ENCODE measurements around a stretch of chr3.

DNA sequence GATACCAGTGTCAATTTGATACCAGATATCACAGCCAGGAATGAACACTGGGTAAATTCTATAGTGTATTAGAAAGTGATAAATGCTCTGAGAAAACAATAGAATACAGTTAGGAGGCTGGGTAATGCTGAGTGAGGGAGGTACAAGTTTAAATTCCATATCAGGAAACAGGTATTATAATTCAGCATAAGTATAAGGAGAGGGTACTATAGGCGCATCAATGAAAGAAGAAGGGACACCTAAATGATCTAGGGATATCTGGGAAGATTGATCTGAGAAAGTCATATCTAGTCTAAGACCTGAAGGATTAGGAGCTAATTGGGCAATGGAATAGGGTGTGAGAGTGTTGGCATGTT is 36.3 kb upstream of the THRB start:
- RRBS: no CpG with 5 or more reads among the region's 1 CpG

- RRBS: no CpG with 5 or more reads among the region's 9 CpGs
These were observed 106.8 kb upstream of the THRB start for GRCh38 chr3:24601348-24601895.

- RRBS: no CpG with 5 or more reads among the region's 9 CpGs
These were observed 315.8 kb upstream of the THRB start for GRCh38 chr3:24810301-24810998.

DNA sequence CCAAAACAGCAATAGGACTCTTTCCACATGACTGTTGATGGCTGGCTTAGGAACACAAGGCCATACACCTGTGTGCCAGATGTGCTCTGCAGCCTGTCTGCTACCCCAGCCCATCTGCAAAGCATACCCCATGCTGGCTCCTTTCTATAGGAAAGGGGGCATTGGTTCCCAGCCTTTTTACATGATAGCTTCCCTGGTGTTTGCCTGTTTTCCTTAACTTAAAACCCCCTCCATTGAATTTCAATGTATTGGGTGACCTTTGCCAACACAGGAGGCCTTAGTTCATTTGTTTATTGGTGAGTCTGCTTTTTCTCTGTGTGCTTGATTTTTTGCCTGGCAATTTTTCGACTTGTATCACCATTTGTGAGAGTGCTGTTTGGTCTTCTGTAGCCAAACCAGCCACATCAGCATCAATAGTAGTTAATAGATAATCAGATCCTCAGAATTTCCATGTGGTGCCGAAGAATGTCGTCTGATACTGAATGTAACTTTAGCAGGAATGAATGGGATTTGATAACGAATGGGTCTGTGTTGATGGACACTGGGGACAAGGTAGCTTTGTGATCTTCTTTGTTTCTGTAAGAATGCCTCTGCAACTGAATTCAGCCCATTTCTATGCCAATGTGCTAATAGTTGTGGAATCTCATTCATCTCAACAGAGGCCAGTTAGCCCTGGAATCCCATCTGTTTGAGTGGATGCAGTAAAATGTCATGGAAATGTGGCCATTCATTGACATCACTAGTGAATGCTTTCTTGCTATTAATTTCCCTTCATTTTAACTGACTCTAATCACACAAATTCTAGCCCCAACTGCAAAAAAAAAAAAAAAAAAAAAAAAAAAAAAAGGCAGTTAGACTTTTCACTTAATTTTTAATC is 272.1 kb upstream of the RARB start:
- RRBS: no CpG with 5 or more reads among the region's 4 CpGs

DNA sequence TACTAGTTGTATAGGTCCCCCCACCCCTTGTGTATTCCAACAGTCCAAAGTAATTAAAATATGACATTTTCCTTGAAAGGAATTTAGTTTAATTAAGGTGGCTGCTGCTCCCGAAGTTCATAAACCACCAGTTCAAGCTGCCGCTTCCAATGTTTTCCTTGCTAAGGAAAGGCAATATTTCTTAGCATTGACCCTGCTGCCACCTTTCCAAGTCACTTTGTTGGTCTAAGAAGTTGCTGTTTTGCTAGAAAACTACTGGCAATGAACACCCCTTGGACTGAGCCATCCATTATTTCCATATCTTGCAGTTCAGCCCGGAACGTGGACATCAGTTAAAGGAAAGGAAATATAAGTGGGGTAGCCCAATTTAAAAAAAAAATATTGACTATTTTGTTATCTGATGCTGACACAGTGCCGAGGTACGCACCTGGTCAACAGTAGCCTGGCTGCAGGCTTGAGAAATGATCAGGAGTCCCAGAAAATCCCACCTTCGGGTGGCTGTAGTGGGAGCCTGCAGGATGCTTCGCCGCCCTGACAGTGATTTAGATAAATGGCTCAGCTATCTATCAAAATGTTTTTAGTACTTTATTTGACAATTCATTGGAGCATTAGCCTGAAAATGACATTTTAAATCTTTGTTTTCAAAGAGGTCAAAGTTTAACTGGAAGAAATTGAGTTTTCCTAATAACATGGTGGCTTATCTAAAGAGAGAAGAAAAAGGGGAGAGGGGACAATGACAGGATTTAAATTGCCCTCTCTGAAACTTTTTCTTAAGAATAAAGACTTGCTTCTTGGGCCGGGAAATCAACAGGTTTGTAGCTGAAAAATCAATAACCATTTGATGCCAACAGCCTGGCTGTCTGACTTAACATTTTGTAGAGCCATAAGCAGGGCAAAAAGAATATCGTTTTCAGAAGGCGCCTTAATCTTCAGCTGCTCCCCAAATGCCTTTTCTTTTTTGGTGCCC is 1.5 kb downstream of the RARB start:
- RRBS: no CpG with 5 or more reads among the region's 12 CpGs

DNA sequence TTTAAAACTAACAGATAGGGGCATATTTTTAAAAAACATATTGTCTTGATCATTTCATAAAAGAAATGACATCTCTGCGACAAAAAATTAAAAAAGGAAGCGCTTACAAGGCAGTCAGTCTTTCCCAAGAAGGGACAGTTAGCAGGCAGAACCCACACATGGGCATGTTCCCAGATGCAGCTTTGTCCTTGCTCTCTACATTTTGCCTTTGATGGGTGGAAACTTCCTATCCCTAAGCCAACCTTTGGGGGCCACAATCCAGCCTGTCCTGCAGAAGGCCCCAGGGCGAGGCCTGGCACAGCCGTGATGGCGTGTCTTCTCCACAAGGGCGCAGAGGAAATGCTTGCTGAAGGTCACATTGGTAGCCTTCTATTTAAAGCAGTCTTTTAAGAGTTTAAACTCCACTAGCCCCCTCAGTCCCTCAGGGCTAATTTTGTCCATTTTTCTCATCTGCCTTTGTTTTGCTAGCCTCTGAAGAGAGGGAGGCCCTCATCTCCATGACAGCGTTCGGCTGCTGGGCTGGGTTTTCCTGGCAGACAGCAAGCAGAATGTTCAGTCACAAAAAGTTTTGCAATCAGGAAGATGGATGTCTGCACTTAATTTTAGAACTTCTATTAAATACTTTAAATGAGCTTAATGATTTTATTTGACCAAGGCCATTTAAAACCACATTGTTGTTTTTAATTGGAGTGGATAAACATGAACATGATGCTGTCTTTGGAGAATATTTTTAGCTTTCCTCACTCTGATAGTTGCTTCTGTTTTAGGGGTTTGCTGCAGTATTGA is 40.8 kb downstream of the RARB start:
- RRBS: no CpG with 5 or more reads among the region's 8 CpGs

GRCh38 chr3:25568450-25568989 is 96.2 kb downstream of the TOP2B start:
- RRBS: no CpG with 5 or more reads among the region's 8 CpGs

DNA sequence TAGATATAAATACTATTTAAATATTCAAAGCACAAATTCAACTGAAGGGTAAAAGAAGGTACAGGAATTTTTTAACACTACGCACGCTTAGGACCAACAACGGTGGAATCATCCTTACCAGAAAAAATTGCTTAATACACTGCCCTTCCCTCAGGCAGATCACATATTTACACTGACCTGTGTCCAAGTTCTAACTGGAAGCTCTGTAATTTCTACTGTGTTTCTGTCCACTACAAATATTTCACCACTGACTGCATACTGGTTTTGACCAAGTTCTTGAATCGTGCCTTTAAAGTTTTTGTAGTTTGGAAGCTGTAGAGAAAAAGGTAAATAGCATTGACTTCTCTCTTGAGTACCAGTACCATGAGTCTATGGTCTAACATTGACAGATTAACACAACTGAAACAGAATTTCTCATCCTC is 44.2 kb downstream of the TOP2B start:
- RRBS: no CpG with 5 or more reads among the region's 4 CpGs

DNA sequence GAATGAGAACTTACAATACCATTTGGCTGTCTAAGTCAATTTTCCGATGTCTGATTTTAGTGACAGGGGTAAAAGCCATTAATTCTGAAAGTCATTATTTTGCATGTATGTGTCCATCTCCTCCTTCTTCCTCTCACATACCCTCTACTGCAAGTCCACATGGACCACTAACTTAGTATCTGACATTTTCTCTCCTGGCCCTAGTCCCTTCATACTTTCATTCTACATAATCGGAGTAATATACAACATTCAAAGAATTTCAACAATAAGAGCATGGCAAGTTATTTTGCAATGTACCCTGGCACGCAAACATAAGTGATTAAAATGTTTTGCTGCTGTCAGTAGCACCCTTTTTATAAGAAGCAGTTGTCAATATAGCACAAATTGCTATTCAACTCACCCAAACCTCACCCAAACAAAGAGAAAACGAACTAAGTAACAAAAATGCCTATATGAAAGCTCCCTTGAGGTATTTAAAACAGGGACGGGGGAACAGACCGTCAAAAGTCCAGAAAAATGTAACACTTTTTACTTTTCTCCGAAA is 1.8 kb downstream of the TOP2B start:
- RRBS: no CpG with 5 or more reads among the region's 7 CpGs

DNA sequence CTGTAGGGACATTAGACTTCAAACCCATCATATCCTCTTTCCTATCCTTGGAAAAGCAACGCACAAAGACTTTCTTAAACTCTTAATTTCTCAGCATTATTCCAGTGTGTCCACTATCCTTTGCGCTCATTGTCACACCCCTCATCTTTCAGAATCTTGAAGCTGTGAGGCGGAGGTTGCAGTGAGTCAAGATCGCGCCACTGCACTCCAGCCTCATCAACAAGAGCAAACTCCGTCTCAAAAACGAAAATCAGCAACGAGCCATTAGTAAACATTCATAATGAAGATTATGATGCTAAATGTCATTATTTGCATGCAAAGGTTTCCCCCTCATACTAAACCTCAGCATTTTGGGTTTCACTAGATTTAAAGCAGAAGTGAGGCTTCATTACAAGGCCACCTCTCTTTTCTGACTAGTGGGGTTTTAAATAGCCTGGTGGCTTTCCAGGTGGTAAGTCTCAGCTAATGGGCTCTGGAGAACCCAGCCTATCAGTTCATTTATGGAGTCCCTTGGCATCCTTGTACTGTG is 1.7 kb downstream of the NGLY1 start:
- RRBS: no CpG with 5 or more reads among the region's 8 CpGs

- RRBS: no CpG with 5 or more reads among the region's 5 CpGs
These were observed 59.8 kb downstream of the OXSM start for GRCh38 chr3:25849629-25850175.

- RRBS: no CpG with 5 or more reads among the region's 1 CpG
These were observed 294.8 kb downstream of the OXSM start for GRCh38 chr3:26084690-26084996.

DNA sequence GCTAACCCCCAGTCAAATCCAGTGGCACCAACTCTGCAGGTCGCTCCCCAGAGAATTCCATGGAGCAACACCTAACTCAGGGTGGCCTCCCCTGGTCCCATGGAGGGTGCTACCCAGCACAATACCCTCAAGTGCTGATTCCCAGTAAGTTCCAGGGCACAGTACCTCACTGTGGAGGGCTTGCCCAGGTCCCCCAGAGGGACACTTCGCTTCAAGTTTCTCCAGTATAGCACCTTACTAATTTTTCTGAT is 231.1 kb downstream of the NEK10 start:
- RRBS: no CpG with 5 or more reads among the region's 2 CpGs

DNA sequence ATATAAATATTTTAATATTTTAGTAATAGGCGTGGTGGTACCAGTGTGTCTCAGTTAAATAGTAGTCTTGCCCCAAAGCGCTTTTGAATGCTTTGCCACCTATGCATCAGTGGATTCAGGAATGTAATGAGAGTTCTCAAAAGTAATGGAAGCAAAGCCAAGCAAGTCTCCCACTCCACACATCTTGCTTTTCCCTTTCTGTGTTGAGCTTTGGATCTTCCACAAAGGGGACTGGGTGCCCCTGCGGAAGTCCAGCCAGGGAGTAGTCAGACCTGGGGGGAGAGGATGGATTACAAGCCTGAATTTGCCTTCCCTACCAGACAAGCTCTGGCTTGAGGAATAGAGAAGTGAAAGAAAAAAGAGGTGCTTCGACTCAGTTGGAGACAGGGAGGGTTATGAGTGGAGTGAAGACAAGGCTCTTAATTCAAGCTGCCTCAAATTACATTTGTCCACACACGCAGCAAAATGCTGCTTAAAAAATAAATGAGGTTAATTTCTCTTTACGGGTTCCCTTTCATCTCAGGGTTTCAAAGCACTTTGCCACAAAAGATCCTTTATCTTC is 48.9 kb upstream of the SLC4A7 start:
- RRBS: no CpG with 5 or more reads among the region's 6 CpGs

GRCh38 chr3:27585334-27585813 is 101.2 kb upstream of the SLC4A7 start:
- RRBS: no CpG with 5 or more reads among the region's 3 CpGs

DNA sequence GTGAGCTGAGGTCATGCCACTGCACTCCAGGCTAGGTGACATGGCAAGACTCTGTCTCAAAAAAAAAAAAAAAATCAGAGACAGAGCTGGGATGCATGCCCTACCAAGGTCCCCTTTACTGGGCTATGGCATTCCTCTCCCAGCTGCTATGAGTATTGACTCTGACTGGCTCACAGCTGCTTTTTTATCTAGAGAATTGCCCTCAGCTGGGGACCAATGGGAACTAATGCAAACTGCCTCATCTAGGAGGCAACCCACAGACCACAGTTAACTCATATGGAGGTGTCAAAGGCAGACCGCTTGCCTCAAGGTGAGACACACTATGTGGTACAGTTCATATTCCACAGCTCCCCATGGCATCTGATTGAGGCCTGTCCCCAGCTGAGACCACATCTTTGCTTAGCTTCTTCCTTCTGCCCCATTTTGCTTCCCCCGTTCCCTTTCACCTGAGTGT is 183.5 kb upstream of the EOMES start:
- RRBS: no CpG with 5 or more reads among the region's 2 CpGs

GRCh38 chr3:28136812-28137228 is 104.6 kb upstream of the CMC1 start:
- RRBS: no CpG with 5 or more reads among the region's 1 CpG

GRCh38 chr3:28244095-28244563 is 2.7 kb downstream of the CMC1 start:
- RRBS: no CpG with 5 or more reads among the region's 5 CpGs

DNA sequence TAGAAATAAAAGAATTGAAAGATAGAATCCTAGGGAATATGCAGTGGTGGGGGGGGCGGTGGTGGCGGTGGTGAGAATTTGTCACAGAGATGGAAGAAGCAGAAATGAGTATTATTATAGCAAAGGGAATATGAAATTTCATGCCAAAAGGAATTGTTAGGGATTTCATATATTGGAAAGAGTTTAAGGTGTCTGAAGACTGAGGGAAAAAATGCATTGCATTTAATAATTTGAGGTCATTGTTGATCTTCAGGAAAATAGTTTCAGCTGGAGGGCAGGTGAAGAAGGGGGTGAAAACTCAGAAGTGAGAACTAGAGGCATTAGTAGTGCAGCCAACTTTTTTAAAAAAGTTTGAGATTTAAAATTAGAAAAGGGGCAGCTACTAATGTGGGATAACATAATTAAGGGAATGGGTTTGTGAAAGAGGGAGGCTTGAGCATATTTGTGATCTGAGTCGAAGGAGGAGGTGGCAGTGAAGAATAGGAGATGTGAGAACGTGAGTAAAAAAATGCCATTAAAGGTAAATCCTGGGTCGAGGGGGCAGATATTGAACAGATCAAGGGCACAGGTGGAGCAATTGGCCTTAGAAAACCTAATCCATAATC is 28.8 kb downstream of the RBMS3 start:
- RRBS: no CpG with 5 or more reads among the region's 5 CpGs

DNA sequence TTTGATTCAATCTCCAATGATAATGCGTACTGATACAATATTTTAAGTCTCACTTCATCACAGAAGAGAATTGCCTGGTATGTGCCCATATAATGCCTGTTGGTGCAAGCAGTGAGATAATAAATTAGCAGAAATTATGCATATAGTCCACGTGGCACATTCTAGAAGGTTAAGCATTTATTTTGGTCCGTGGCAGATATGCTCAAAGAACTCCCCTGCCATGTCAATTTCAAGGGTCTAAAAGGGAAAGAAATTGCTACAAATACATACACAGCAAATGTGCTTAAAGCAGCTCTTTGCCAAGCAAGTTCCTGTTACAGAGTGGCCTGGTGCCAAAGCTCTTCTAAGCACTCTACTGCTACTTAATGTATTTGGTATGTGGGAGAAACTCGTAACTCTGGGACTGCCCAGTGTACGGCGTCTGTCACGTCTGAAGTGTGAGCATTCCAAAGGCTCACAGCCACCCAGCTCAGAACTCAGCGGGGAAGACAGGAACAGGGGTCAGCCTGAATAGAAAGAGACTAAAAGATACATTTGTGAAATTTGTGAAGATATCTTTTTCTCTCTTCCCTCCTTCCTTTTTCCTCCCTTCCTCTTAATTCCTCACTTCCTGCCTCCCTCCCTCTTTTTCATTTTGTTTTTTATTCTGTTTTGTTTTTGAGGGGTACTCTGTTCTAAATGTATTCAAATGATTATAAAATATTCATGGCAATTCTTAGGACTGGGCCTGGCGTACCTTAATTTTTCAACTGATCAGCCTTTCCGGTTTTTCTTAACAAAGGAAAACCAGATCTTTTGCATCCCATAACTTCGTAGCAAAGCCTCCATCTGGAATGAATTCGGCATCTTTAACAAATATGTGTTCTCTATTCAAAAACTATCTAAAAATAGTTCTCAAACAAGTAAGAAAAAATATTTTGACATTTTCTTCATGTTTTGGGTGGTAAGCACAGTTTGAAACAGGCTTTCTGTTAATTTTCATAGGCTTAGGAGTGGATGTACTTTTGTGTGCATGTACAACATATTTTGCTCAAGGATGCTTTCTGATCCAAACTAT is 54.7 kb downstream of the RBMS3 start:
- RRBS: no CpG with 5 or more reads among the region's 12 CpGs